Right cardiac atrium (tissue), 1 donor: ENCODE measurements around a stretch of chr4.

- PRO-cap = no peak
Measured at GRCh38 chr4:165874043-165874601, 1.1 kb downstream of the TLL1 start.

DNA sequence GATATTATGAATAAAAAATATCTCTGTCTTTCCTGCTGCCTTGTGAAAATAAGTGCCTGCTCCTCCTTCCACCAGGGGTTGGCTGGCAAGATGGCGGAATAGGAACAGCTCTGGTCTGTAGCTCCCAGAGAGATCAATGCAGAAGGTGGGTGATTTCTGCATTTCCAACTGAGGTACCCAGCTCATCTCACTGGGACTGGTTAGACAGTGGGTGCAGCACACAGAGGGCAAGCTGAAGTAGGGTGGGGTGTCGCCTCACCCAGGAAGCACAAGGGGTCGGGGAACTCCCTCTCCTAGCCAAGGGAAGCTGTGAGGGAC is 142.4 kb downstream of the SPOCK3 start:
- PRO-cap = no peak

GRCh38 chr4:168092245-168092407 is 211 bp upstream of the ANXA10 start:
- PRO-cap = no peak

DNA sequence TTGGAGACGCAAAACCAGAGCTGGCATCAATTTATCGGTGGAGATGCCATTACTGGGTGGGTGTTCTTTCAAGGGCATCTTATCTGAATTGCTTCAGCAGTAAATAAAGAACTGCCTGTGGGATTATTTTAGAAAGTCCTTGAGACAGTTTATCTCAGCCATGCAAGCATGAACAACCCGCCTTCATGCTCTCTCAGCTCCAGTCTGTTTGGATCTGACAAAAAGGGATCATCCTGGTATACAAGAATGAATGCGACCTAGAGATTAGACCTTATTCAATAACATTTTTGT is 60.7 kb downstream of the DDX60 start:
- PRO-cap = no peak

DNA sequence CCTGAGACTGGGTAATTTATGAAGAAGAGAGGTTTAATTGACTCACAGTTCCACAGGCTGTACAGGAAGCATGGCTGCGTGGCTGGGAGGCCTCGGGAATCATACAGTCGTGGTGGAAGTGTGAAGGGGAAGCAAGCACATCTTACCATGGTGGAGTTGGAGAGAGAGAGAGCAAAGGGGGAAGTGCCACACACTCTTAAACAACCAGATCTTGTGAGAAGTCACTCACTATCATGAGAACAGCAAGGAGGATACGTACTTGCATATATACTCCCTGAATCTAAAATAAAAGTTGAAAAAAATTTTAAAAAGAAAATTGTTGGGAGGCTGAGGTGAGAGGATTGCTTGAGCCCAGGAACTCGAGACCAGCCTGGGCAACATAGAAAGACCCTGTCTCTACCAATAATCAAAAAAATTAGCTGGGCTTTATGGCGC is 206.9 kb downstream of the CBR4 start:
- PRO-cap = no peak

- PRO-cap = no peak
Measured at GRCh38 chr4:168815234-168815995, 194.6 kb downstream of the CBR4 start.

- PRO-cap = no peak
Measured at GRCh38 chr4:168835893-168836381, 174.1 kb downstream of the CBR4 start.

DNA sequence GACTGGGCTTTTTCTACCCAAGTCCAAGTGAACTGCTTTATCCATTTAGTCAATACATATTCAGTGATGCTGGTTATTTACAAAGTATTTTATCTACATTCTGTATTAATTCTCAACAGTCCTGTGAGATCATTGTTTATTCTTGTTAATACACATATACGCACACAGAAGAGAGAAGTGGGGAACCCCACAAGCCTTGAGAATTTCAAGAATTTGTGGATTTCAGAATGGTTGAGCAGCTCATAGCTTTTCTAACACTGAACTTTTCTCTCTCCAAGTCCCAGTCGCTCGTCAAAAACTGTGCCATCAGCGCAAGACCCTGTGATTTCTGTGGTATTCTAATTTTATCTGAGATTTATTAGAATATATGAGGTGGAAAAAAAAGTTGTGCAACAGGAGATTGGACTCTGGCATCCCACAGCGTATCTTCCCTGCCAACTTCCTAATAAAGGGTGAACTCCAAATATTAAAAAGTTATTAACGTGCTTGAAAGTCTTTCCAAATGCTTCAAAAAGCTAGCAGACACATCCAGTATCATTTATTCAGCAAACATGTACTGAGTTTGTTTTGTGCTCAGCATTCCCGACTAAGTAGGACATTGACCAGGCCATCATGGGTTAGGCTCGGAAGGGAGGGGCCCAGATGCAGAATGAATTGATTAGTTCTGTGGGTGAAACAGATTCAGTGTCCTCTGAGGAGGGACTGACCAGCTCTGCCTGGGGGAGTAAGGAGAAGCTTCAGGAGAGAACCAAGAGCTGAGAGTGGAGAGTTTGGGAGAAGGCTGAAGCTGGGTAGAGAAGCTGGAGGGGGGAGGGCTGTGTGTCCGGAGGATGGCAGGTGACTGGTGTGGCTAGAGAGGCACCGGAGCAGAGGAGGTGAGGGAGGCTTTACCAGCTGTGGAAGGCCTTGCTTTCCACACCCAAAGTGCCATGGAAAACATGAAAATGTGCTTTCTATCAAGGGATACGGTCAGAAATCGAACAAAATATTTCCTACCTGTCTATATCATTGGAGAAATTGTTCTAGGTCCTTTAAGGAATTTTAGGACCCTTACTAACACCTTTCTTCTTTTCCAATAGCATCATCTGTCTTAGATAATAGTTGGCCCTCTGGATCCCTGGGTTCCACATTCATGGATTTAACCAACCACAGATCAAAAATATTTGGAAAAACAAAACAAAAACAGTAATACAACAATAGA is 165.4 kb downstream of the CBR4 start:
- PRO-cap = no peak

- PRO-cap = no peak
Measured at GRCh38 chr4:168857886-168858580, 152.0 kb downstream of the CBR4 start.

GRCh38 chr4:168860185-168860608 is 149.9 kb downstream of the CBR4 start:
- PRO-cap = no peak

DNA sequence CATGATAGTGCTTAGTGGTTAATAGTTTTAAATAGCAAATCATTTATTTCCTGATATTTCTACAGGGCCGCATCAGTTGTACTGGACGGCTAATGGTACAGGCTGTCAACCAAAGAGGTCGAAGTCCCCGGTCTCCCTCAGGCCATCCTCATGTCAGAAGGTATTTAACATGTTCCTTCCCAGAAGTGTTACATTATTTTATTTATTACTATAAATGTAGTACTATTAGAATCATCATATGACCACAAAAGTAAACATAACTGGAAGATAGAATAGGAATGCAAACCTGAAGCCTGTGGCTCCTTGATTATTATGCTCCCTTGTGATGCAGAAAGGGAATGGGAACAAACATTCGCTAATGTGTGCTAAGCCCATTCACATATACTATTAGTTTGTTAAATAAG is 96.2 kb downstream of the CBR4 start:
- PRO-cap = no peak

DNA sequence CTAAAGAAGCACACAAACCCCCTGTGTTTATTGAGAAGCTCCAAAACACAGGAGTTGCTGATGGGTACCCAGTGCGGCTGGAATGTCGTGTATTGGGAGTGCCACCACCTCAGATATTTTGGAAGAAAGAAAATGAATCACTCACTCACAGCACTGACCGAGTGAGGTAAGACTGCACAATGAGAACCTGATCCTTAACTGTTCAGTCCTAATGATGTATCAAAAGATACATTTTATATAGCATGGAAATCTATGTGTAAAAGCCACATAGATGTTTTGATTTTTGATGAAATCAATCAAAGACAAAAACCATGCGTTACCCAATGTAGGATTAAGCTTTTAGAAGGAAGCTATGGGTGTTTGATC is 85.8 kb downstream of the CBR4 start:
- PRO-cap = no peak

DNA sequence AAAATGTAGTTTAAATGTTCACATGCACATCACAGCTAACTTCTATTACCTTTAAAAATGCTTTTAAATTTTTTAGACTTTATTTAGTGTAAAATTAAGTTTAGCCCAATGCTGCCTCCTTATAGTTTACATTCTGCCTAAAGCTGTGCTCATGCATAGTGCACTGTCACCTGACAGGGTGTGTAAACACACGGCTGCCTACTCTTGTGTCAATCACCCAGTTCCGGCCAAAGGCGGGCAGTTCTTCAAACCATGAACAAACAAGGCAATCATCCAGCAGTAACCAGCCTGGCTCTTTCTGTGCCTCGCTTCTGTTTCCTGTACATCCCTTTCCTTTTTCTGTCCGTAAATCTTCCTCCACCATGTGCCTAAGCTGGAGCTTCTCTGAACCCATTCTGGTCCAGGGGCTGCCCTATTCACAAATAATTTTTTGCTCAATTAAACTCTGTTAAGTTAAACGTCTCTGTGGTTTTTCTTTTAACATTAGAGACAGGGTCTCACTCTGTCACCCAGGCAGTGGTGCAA is 60.8 kb upstream of the CBR4 start:
- PRO-cap = no peak

- PRO-cap = no peak
Measured at GRCh38 chr4:169124554-169125136, 114.6 kb upstream of the CBR4 start.

- PRO-cap = no peak
Measured at GRCh38 chr4:169220770-169221460, 49.8 kb downstream of the SH3RF1 start.

- PRO-cap = no peak
Measured at GRCh38 chr4:169256902-169257295, 13.9 kb downstream of the SH3RF1 start.

DNA sequence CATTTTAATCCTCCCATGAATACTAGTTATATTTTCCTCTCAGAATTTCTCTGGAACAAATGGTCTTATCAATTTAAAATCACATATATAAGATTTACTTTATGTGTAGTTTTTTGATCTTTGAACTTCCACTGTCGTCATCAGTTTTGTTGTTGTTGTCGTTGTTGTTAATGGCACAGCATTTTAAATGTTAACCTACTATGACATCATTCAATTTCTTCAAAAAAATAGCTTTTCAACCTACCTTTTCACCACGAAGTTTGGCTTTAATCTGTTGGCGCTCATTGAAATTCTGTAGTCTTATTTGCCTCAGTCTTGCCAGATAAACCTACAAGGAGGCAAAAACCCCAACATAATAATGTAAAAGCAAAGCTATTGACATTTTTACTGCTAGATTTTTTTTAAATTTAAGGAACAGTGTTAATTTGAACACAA is 104.4 kb downstream of the NEK1 start:
- PRO-cap = no peak

- PRO-cap = no peak
Measured at GRCh38 chr4:169618408-169618709, 2.0 kb upstream of the CLCN3 start.

GRCh38 chr4:169621189-169621401 is 717 bp downstream of the CLCN3 start:
- PRO-cap = no peak

GRCh38 chr4:169791494-169792209 is 33.9 kb upstream of the HPF1 start:
- PRO-cap = no peak